Right lobe of liver (tissue), 4 donors: ENCODE measurements around a stretch of chr5.

GRCh38 chr5:180242457-180243430, 33.7 kb upstream of the RASGEF1C start:
- PRO-cap, 4 experiments, result no peak in any of the 4 experiments
- RAMPAGE, long total RNA, 2 experiments, result no peak in any of the 2 experiments

DNA sequence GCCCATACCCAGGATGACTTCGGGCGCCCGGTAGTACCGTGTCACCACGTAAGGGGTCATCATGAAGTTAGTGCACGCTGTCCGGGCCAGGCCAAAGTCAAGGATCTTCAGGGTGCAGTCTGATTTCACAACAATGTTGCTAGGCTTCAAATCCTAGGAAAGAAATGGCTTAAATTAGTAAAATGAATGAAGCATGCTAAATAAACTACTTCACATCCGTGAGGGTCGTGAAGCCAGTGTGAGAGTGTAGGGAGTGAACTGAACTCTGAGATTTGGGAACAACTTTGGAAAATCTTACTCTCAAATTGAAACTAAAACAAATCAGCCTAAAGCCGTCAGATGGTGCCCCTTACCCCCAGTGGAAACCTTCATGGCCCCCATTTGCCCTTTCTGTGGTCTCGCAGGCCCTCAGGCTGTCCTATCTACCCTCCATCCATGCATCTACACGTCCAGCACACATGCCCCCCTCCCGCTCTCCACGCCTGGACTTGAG, 40.0 kb upstream of the RASGEF1C start:
- PRO-cap, 4 experiments, result no peak in any of the 4 experiments
- RAMPAGE, long total RNA, 2 experiments, result no peak in any of the 2 experiments

- PRO-cap, 4 experiments, result peak in 1 of 4 experiments; most common plus-strand start chr5:180331160 (in 1)
- RAMPAGE, long total RNA, 2 experiments, result no peak in any of the 2 experiments
Measured at GRCh38 chr5:180330477-180331433, 22.4 kb downstream of the GFPT2 start.

DNA sequence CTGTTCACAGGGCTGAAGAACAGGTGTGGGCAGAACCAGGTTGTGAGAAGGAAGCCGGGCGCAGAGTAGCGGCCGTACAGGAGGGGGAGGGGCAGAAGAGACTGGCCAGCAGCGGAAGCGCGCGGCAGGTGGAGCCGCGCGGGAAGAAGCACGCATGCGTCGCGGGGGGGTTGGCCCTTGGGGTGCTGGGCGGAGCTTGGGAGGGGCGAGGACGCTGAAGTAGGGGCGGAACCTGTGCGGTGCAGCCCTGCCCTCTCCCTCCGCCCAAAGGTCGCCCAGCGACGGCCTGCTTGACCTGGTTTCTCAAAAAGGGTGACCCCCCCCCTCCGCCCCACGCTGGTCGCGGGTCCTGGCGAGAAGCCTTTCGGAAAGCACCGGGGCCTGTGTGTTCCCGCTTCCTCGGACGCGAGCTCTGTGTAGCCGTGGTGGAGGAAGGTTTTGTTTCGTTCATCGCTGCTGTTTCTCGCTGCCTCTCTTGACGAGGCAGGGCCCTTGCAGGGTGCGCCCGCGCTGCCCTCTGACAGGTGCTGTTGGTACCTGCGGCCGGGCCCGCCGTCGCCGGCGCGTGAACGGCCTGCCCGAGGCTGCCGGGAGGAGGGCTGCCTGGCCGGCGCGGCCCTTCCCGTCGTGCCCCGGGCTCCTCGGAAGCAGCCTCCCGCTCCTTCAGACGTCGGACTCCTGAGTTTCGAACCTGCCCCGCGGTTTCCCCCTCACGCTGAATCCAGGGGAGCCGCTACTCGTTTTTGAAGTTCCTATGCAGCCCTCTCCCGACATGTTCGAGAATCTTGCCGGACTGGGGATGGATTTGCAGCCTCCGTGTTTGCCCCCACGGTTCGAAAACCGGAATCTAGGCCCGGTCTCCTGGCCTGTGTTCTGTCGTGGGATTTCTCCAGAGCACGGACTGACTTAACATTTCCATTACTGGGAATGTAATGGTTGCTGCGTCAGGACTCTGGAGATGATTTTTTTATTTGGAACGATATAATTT, 8.0 kb upstream of the MGAT1 start:
- PRO-cap, 4 experiments, result peak in 4 of 4 experiments; most common plus-strand start position 293 of the sequence (in 2); most common minus-strand start position 103 of the sequence (in 4)
- RAMPAGE, long total RNA, 2 experiments, result no peak in any of the 2 experiments

DNA sequence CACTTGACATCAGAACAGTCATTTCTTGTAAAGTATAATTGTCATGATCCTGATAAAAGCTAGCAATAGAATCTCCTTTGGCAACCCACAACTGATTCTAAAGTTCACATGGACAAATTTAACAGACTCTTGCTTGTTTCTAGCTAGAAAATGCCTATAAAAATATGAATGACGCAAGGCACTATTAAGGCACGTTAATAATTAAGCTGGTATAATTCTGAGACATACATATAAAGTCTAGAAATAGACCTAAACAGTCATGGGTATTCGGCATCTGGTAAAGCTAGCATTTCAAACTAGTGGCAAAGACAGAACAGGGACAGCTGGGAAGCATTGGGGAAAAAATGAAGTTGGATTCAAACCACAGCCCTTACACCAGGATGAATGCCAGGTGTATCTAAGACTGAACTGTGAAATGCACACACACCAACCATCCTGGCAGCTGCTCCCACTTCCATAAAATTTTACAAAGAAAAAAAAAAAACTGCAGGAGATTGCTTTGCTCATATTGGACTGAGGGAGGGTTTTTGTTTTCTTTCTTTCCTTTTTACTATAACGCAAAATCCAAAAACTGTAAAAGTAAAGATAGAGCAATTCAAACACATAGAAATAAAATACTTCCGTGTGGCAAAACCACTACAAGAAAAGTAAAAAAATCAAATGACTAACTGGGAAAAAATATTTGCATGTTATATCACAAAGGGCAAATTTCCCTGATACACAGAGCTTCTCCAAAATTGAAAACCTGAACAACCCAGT, 5.3 kb upstream of the ZFP62 start:
- PRO-cap, 4 experiments, result no peak in any of the 4 experiments
- RAMPAGE, long total RNA, 2 experiments, result no peak in any of the 2 experiments

DNA sequence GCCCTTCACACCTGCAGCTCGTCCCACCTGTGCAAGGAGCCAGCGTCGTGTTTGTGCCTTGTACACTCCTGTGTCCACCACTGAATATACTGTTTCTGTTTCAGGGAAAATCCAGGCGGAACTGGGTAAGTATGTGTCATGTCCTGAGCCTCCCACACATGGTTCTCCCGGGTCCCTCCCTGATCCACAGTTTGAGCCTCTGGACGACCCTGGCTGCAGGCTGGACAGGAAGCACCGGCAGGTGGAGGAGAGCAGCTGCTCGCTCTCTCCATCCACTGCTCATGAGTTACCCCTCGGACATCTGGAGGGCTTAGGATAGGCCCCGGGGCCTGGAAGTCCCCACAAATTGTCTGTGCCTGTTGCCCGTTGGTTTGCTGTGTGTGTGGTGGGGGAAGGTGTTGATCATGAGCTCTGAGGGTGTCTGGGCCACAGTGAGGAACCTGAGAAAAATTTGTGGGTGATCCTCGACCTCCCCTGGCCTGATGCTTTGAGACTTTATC, 40.3 kb upstream of the BTNL3 start:
- PRO-cap, 4 experiments, result no peak in any of the 4 experiments
- RAMPAGE, long total RNA, 2 experiments, result no peak in any of the 2 experiments

DNA sequence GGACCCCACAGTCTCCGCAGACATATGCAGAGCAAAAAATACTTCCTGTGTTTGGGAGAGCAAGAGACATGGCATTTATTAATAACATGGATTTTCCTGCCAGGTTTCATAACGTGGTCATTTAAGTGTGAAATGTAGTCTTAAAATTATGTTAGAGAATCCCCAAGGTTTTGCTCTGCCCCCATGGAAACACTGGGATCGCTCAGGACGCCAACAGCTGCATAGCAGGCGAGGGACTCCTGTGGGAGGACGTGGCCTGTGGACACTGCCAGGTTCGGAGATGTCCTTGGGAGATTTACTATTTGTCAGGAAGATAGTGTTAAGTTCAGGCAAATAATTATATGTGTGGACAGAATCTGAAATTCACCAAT, 929 bp downstream of the BTNL9 start:
- PRO-cap, 4 experiments, result no peak in any of the 4 experiments
- RAMPAGE, long total RNA, 2 experiments, result no peak in any of the 2 experiments

DNA sequence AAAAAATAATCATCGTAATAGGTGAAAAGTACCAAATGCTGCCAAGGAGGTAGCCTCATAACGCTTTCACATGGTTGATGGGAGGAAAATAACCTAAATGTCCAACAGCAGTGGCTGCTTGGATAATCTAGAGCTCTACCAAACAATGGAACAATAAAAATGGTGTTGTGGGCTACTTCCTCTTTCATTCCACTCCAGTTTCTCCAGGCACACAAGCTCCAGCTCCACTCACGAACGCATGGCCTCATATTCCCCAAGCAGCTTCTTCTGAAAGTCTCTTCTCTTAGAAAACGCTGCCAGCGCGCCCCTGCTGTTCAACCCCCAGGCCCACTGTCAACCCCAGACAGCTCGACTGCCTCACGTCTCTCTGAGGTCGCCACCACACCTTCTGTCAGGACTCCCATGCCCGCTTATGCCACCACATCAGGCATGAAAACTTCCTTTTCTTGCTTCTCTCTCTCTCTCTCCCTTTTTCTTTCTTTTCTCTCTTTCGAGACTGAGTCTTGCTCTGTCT, 16.1 kb downstream of the OR2V2 start:
- PRO-cap, 4 experiments, result no peak in any of the 4 experiments
- RAMPAGE, long total RNA, 2 experiments, result no peak in any of the 2 experiments

DNA sequence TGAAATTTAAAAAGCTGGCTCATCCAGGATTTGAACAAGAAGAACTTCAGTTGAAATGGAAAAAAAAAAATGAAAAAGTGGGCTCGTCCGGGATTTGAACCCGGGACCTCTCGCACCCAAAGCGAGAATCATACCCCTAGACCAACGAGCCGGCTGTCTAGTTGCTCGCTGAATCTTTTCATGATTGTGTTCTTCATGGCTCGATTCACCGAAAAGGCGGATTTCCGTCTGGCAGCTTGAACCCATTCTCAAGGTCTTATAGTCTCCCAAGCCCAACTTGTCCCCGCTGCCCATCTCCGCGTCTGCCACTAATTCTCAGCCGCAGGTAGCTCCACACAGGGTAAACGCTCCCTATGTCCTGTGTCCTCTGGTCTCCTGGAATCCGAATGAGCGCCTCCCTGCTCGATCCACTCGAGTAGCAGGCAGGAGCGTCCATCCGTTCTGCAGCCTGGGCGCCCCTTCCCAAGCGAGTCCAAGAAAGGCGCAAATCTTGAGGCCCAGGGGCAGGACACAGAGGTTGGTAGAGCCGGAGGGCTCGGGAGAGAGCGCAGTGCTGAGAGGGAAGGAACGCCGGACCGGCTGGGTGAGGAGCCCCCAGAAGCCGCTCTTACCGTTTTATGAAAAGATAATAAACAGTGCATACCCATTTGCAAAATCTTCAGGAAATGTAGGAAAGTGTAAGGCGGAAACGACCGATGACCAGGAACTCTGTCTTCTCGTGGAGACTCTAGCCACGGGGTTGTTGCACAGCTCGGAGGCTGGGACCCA, 16.0 kb downstream of the TRIM7 start:
- PRO-cap, 4 experiments, result peak in 4 of 4 experiments; most common plus-strand start position 304 of the sequence (in 1); most common minus-strand start position 155 of the sequence (in 4)
- RAMPAGE, long total RNA, 2 experiments, result no peak in any of the 2 experiments

DNA sequence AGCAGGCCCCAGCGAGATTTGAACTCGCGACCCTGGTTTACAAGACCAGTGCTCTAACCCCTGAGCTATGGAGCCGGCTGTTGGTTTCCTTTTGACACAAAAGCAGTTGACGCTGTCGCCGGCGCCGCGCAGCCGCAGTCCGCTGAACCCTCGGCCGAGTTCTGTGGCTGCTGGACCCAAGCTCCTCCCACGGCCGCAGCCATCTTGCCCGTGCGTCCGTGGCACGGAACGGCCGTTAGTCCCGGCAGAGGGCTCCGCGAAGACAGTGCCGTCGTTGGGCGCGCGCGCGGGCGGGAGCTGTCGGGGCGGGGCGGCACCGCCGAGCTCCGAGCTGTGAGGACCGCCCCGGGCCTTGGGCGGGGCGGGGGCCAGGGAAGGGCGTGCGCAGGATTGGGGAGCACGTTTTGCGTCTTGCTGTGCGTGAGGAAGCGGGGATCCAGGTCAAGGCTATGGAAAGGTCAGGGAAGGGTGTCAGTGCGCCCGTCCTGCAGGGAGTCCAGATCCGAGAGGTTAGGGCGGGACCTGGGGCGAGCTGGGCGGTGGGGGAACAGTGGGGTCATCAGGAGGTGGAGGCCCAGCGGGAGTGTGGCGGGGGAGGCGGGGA, 13.2 kb downstream of the TRIM7 start:
- PRO-cap, 4 experiments, result peak in 4 of 4 experiments; most common plus-strand start position 238 of the sequence (in 2); most common minus-strand start position 82 of the sequence (in 3)
- RAMPAGE, long total RNA, 2 experiments, result start-site peak on the plus strand in 1 of 2 experiments, centred at positions 205 to 398 of the sequence, 5 to 6 reads per replicate

GRCh38 chr5:181205660-181206433, 851 bp upstream of the TRIM7 start:
- PRO-cap, 4 experiments, result no peak in any of the 4 experiments
- RAMPAGE, long total RNA, 2 experiments, result no peak in any of the 2 experiments

- PRO-cap, 4 experiments, result no peak in any of the 4 experiments
- RAMPAGE, long total RNA, 2 experiments, result no peak in any of the 2 experiments
Measured at GRCh38 chr5:181234179-181234625, 9.5 kb downstream of the RACK1 start.

GRCh38 chr5:181235533-181236485, 7.9 kb downstream of the RACK1 start:
- PRO-cap, 4 experiments, result peak in 2 of 4 experiments; most common minus-strand start chr5:181235606 (in 1)
- RAMPAGE, long total RNA, 2 experiments, result no peak in any of the 2 experiments